Measurements from ENCODE around the genes ZNF766, ZNF415 and ZNF845.

GRCh38 chr19:52204059-52204777 lies 14.4 kb downstream of the PPP2R1A start:
- PRO-cap = no peak

DNA sequence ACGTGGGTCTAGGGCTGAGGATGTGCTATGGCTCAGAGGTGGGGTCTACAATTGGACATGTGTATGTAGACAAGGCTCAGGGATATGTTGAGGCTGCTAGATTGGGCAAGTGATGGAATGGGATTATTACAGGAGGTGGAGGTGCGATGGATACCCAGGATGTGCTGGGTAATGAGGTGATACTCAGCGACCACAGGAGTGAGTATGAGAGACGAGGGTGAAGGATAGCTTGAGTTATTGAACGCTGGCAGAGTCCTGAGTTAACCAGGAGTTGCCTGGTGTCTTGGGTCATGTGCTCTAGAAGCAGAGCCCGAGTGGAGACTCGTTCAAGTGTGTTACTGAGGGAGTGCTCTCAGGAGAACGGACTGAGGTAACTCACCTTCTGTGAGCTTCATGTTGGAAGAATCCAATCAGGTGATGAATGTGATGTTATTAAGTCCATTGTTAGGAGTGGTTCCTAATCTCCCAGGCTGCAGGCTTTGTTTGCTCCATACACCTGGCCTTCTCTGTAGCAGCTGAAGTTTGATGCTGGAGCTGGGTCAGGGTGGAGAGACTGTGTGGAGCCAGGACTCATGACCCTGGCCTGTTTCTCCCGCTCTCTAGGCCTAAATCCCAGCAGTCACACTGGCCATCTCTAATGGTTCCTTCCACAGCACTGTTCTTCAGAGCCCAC lies 38.4 kb downstream of the PPP2R1A start:
- PRO-cap = unidirectional peak, plus-strand start at position 266 of the sequence; unidirectional peak, plus-strand start at position 521 of the sequence

GRCh38 chr19:52269248-52269492 lies 217 bp upstream of the ZNF766 start:
- PRO-cap = bidirectional peak, plus-strand start at chr19:52269587, minus-strand start at chr19:52269433

GRCh38 chr19:52269493-52269694 lies at the start of gene ZNF766:
Gene ZNF766 (plus strand): TSS chr19:52269587.
- PRO-cap = bidirectional peak, plus-strand start at chr19:52269587, minus-strand start at chr19:52269433

DNA sequence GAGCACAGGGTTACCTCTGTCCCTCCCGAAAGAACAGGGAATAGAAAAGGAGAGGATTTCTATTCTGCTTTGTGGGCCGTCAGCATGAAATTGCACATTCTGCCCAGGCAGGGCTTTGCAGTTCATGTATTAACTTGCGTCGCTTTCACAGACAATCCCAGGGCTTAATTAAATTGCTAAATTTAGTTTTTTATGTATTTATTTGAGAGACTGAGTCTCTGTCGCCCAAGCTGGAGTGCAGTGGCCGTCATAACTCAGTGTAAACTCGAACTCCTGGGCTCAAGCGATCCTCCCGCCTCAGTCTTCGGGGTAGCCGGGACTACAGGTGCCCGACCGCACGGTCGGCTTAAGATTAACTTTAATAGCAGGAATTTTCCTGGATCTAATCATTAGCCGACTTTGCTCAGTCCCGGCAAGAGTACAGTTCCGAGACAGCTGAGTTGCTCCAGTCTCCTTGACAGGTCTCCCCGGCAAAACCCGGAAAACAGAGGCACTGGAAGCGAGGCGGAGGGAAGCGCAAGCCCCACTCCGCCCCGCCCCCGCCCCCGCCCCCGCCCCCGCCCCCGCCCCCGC lies 363 bp upstream of the ZNF480 start:
- PRO-cap = bidirectional peak, plus-strand start outside the sequence, minus-strand start at position 486 of the sequence

DNA sequence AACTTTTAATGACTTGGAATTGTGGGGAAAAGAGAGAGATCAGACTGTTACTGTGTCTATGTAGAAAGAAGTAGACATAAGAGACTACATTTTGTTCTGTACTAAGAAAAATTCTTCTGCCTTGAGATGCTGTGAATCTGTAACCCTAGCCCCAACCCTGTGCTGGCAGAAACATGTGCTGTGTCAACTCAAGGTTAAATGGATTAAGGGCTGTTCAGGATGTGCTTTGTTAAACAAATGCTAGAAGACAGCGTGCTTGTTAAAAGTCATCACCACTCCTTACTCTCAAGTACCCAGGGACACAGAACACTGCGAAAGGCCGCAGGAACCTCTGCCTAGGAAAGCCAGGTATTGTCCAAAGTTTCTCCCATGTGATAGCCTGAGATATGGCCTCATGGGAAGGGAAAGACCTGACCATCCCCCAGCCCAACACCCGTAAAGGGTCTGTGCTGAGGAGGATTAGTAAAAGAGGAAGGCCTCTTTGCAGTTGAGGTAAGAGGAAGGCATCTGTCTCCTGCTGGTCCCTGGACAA lies 11.3 kb upstream of the ZNF701 start:
- PRO-cap = no peak

- PRO-cap = no peak
Measured at GRCh38 chr19:52723535-52724547, 11.0 kb downstream of the ZNF611 start.

- PRO-cap = no peak
Measured at GRCh38 chr19:52892937-52893451, 4.4 kb downstream of the ZNF320 start.

DNA sequence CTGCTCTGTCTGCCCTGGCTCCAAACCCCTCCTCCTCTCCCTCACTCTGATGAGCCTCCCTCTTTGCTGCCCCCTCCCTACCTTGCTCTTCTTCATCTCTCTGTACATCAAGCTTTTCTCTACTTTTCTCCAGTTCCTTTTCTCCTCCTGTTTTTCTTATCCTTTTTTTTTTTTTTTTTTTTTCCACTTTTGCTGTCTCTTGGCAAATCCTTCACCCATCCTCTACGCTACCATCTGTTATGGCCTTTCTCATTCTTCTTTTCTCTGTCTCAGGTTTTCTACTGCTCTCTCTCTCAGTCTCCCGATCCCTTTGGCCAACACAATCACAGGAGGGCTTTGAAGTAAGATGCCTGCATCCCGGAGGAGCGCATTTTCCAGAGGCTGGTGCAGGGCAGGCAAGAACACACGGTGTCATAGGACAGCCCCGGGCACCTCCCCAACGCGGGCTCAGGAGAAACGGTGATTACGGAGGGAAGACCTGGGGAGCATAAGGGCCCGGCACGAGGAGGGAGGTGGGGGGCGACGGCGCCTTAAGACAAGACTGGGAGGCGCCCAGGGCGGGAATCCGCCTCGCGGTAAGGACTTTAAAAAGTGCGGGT lies 18.5 kb upstream of the ZNF888 start:
- PRO-cap = bidirectional peak, plus-strand start at position 377 of the sequence, minus-strand start at position 312 of the sequence

DNA sequence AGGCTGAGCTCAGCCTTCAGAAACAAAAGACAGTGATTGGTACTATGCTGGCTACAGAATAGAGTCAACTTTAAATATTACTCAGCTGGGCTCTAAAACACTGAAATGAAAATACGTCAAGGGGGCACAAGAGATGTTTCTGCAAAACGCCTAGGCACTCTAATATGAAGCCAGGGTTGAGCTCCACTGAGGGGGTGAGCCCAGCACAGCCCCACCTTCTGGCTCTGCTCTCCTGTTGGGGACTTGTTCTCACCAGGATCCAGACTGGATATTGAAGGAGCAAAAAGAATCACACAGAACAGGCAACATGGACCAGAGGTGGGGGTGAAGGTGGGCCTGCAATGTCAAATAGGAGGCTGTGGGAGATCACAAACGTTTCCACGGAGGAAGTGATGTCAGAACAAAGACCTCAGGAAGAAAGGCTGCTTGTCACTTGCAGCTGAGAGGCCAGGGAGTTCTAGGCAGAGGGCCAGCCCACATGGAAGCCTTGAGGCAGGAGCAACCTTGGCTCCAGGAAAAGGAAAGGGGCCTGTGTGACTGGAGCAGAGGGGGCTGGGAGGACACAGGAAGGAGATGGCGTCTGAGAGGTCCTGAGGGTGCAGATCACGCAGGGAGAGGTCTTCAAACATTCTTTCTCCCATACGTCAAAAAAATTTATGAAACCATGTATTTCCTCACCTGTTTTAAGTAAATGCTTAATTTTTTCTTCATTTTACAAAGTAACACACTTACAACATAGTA lies 16.4 kb downstream of the ZNF160 start:
- PRO-cap = no peak

GRCh38 chr19:53129459-53129978 lies 3.2 kb downstream of the ZNF415 start:
- PRO-cap = no peak

DNA sequence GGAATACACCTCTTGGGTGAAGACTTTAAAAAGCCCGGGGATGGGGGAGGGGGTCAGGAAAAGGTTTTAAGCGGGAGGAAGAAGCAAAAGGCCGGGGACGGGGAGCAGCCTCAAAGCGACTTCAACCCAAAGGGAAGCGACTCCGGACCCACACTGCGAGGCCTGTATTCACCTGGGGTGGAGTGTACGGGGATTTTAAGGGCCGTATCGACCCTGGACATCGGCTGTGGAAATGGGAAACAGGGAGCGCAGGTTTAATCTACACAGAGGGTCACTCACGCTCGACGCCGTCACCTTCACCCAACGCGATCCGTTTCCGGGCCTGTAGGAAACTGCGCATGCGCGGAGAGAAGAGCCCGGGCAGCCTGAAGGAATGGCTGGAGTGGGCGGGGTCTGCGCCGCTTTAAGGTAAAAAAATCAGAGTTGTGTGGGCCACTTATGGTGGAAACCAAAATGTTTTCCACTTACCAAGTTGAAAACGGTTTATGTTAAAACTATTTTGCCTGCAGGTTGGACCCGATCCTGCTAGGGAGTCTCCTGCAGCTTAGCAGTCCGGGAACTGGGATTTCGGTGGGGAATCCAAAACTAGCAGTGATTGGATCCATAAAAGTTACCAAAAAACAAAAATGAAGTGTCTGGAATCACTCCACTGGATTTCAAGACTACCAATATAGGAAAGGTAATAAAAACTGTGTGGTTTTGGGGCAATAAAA lies at the start of gene ZNF415:
Gene ZNF415, minus strand, starts transcription at position 334 of the 713 bp plus-strand sequence.
- PRO-cap = bidirectional peak, plus-strand start at position 411 of the sequence, minus-strand start at position 324 of the sequence

DNA sequence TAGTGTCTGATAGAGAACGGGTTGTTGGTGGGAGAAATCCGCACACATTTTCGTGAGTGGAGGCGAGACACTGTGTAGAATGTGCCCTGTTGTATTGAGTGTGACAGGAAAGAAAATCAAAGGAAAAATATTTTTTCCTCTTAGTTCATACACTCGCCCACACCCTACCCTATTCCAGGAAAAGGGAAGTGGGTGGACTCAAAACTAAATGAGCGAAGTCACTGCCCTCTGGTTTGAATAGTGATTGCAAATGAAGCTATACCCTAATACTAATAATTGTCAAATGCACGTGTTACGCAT lies 2.0 kb downstream of the ZNF347 start:
- PRO-cap = unidirectional peak, minus-strand start at position 118 of the sequence

DNA sequence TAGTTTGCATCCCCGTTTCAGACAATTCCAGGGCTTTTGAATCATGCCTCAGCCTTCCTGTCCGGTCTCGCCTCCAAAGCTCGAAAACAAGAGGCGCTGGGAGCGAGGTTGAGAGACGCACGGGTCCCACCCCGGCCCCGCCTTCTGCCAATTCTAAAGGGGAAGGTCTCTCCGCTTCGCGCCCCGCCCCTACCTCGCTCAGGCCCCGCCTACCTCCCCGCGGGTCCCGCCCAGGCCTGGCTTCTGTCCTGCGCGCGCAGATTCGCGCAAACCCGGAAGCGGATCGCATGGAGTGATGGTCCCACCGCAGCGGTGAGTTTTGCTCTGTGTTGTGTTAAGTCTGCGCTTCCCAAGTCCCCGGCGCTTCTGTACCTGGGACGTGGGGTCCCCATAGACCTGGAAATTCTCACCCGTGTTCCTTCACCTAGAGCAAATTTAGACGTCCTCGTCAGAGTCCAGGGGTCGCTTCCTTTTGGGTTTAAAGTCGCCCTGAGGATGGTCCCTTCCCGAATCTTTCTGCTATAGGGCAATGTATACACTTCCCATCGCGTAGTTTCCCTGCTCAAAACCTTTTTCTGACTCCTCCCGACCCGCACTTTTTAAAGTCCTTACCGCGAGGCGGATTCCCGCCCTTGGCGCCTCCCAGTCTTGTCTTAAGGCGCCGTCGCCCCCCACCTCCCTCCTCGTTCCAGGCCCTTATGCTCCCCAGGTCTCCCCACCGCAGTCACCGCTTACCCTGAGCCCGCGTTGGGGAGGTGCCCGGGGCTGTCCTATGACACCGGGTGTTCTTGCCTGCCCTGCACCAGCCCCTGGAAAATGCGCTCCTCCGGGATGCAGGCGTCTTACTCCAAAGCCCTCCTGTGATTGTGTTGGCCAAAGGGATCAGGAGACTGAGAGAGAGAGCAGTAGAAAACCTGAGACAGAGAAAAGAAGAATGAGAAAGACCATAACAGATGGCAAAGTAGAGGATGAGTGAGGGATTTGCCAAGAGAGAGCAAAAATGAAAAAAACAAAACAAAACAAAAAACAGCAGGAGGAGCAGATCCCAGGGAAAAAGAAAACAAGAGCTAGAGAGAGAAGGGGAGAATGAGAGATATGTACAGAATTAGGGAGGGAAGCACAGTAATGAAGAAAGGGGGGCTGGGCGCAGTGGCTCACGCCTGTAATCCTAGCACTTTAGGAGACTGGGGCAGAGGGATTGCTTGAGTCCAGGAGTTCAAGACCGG lies at the start of gene ZNF845:
Gene ZNF845, plus strand, starts transcription at position 269 of the 1,226 bp plus-strand sequence.
- PRO-cap = bidirectional peak, plus-strand start at position 269 of the sequence, minus-strand start at position 82 of the sequence

- PRO-cap = no peak
Measured at GRCh38 chr19:53435606-53436512, 4.1 kb downstream of the ZNF761 start.

- PRO-cap = no peak
Measured at GRCh38 chr19:53497347-53498088, 30.0 kb downstream of the ZNF813 start.

GRCh38 chr19:53504399-53504624 lies 33.6 kb upstream of the ZNF331 start:
- PRO-cap = no peak

DNA sequence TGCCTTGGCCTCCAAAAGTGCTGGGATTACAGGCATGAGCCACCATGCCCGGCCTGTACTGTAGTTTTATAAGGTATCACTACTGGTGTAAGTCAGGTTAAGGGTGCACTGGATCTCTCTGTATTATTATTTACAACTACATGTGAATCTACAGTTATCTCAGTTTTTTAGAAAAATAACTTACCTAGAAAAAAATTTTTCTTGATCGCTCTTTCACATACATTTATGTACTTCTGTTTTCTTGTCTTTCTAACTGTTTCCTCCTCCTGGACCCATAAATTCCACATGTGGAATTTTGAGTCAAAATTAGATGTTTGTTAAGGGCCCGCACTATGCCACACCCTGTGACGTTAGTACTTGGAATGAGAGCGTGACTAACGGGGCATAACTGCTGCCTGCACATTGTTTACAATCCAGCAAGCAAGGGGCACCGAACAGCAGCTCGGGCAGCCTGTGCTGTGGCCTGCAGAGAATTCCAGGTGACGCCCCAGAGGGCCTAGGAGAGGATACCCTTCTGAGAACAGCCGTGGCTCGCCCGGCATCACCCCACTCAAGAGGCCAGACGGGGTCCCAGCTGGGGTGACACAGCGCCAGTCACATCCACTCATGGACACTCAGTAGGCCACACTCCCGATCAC lies 7.1 kb downstream of the ZNF331 start:
- PRO-cap = no peak

DNA sequence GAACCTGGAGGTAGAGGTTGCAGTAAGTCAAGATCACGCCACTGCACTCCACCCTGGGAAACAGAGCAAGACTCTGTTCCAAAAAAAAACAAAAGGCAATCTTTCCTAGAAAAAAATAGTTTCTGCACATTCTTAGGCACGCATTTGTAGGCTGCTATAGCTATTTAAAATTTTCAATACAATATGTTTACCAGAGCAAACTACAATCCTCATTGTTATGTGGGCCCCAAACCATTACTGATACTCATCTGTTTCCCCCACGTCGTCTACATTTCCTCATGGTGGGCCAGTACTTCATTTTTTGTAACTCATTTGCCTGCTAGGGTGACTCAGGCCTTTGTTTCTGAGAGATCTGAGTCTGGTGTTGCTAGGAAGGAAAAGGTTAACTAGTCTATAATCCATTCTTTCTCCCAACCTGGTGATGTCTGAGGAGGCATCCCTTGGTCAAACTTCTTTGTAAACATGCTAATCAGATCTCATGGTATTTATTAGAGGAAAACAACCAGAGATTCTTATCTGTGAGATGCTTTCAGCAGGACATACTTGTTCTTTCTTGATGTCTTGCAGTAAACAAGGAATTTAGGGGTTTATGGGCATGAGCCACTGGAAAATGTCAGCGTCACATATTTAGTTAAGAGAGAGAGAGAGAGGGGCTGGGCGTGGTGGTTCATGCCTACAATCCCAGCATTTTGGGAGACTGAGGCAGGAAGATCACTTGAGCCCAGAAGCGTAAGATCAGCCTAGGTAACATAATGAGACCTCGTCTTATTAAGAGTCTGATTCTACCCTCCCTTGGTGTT lies 9.9 kb upstream of the DPRX start:
- PRO-cap = no peak

GRCh38 chr19:53664853-53665207 lies 33.0 kb downstream of the DPRX start:
- PRO-cap = no peak

Measured in left lung (tissue), 1 donor.